ENCODE data around the gene DDX3X.

GRCh38 chrX:40008609-40009520 lies 88.9 kb downstream of the BCOR start:
- PRO-cap, result no peak

DNA sequence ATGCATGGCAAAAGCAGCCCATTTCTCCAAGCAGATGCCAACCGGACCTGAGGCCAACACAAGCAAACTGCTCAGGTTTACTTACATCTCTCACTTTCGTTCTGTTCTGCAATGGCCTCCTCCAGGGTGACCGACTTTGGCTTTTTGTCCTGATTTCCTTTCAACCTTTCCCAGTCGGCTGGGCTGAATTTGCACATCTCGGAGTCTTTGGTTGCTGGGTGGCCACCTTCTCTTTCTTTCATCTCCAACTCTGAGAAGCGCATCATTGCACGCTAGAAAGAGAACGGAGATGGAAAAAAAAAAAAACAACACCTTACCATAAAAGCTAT lies 26.9 kb downstream of the BCOR start:
- PRO-cap, result no peak

GRCh38 chrX:40090055-40090910 lies 7.5 kb downstream of the BCOR start:
- PRO-cap, result no peak

GRCh38 chrX:40098050-40098986 lies 560 bp upstream of the BCOR start:
- PRO-cap, result bidirectional peak, plus-strand start at chrX:40098163, minus-strand start at chrX:40097958; bidirectional peak, plus-strand start at chrX:40098589, minus-strand start at chrX:40098470; unidirectional peak, minus-strand start at chrX:40098838

GRCh38 chrX:40104476-40105174 lies 6.9 kb upstream of the BCOR start:
- PRO-cap, result bidirectional peak, plus-strand start at chrX:40104828, minus-strand start at chrX:40104698; unidirectional peak, plus-strand start at chrX:40105027

- PRO-cap, result no peak
Observed at GRCh38 chrX:40147631-40148328, 50.0 kb upstream of the BCOR start.

DNA sequence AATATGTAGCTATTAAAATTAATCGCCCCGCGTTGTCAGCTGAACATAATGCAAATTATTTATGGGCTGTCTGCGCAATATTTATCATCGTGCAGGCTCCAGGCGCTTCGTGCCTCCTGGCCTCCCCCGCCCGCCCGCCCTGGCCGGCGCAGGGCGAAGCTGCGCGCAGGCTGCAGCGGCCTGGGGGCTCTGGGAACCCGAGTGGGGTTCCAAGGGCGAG lies 70.9 kb upstream of the BCOR start:
- PRO-cap, result no peak

DNA sequence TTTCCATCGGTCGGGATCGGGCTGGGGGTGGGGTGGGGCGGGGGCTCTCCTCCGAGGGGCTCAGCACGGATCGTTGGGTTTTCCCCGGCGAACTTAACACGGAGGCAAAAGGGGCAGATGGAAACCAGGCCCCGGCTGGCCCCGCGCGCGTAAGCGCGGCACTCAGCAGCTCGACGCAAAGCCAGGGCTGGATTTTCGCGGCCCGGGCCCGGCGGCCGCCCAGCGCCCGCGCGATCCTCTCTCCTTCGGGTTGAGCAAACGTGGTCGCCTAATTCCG lies 77.3 kb upstream of the BCOR start:
- PRO-cap, result bidirectional peak, plus-strand start at position 257 of the sequence, minus-strand start at position 177 of the sequence

GRCh38 chrX:40179350-40179658 lies 81.5 kb upstream of the BCOR start:
- PRO-cap, result bidirectional peak, plus-strand start at chrX:40179589, minus-strand start at chrX:40179416; unidirectional peak, plus-strand start at chrX:40179589

DNA sequence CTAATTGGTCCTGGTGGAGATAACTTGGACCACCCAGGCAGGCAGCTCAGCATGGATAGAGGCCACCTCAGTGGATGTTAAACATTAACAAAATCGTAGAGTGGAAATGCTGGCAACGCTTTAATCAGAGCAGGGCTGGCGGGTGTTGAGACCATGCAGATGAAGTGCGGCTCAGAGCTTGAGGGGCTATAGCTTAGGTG lies 178.0 kb upstream of the ATP6AP2 start:
- PRO-cap, result no peak

DNA sequence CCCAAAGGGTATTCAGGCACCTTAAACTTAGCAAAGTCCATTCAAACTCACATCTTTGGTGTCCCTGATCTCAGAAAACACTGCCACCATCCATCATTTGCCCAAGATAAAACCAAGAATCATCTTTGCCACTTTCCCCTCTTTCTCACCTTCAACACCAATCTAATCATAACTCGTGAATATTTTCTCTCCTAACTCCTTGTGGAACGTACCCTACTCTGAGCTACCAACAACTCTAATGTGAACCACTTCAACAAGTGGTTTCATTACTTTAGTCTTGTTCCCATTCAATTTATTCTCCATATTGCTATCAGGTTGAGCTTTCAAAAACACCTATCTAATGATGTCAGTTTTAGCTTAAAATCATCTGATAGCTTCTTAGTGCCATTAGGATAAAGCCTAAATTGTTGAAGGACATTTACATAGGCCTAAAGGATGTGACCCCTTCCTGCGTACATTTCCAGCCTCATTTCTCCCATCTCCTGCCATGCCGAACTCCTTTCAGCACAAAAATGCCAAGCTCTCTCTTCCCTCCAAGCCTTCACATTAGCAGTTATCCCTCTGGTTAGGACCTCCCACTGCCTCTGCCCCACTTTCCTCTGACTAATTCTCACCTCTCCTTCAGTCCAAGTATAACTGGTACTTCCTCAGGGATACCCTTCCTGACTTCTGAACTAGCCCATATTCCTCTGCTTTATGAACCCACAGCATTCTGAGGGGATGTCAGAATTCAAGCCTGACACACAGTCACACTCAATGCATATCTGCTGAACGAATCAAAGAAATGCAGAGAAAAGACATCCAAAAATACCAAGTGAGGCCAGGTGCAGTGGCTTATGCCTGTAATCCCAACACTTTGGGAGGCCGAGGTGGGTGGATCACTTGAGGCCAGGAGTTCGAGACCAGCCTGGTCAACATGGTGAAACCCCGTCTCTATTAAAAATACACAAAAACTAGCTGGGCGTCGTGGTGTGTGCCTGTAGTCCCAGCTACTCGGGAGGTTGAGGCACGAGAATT lies 40.1 kb upstream of the CXorf38 start:
- PRO-cap, result no peak

GRCh38 chrX:41090340-41091131 lies 5.3 kb downstream of the USP9X start:
- PRO-cap, result no peak

GRCh38 chrX:41096210-41096632 lies 11.0 kb downstream of the USP9X start:
- PRO-cap, result no peak

DNA sequence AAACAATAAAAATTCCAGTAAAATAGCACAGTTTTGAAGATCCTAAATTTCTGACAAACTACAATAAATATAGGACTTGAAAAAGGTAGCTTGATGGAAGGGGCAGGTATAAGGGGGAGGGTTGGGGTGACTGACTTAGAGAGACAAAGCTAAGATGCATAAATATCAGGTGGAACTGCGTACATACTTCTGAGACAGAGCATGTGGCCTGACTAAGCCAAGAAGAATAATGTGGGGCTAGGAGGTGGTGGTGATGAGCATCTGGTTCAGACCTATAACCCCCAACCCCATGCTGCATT lies 19.7 kb downstream of the USP9X start:
- PRO-cap, result no peak

DNA sequence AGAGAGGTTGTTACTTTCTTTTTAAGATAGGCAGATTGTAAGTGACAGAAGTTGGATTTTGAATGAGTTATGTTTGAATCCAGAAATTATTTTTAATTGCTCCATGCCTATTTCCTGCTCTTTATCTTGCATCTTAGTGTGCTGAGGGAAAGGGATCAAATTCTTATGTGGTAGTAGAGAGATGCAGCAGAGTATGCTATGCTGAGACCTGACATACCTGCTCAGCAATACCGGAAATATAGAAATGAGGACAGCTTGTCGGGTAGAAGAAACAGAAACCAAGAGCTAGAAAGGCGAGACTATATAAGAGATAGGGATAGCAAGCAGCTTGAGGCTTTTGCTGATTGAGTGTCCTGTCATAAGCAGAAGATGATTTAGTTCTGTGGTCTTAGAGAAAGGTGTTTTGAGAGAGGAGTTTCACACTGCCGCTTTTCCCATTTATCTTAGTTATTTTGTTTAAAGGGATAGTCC lies 31.6 kb downstream of the USP9X start:
- PRO-cap, result no peak

GRCh38 chrX:41118599-41119397 lies 33.6 kb downstream of the USP9X start:
- PRO-cap, result no peak

GRCh38 chrX:41332324-41333033 lies 1.5 kb upstream of the DDX3X start:
- PRO-cap, result unidirectional peak, plus-strand start at chrX:41332727; unidirectional peak, plus-strand start at chrX:41332822

GRCh38 chrX:41333034-41333671 lies 809 bp upstream of the DDX3X start:
- PRO-cap, result bidirectional peak, plus-strand start at chrX:41333297, minus-strand start at chrX:41333182; bidirectional peak, plus-strand start at chrX:41333524, minus-strand start at chrX:41333471

GRCh38 chrX:41333705-41334400 lies at the start of gene DDX3X:
TSS of gene DDX3X (plus strand) at chrX:41334162.
- PRO-cap, result bidirectional peak, plus-strand start at chrX:41333922, minus-strand start at chrX:41333979; bidirectional peak, plus-strand start at chrX:41334162, minus-strand start at chrX:41334071

GRCh38 chrX:41347955-41349202 lies 14.4 kb downstream of the DDX3X start:
- PRO-cap, result no peak